Hematopoietic multipotent progenitor cell (in vitro differentiated cells): ENCODE measurements around the gene SPACA7.

DNA sequence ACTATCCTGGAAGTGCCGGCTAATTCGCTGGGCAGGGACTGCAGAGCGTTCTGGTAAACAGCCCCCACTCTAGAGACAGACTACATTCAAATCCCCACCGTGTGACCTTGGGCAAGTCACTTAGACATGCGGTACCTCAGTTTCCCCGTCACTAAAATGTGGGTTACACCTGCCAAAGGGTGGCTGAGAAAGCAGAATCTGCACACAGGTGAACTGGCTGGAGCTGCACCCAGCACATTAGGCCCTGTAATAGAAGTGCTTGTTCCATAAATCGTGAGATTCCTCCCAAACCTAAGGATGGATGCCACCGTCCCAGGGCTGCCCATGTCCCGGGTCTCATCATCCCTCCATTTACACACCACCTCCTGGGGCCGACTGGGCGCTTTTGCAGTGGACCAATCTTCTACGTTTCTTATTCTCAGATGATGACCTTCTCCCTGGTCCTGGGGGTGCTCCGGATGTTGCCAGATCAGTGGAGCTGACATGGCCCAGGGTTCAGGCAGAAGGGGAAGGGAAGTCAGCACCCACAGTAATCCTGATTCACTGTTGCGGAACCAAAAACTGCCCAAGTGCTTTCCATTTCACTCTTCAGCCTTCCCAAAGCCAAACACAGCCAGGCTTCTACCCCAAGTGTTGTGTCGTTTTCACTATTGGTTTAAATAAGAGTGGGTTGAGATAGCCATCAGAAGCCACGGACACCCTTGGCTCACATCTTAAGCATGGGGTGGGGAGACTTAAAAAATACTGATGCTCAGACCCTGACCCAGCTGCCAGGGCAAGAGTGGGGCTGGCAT, 29.9 kb downstream of the RAB20 start:
- CAGE, long polyA plus RNA, result no peak

- CAGE, long polyA plus RNA, result no peak
These were observed 25.3 kb downstream of the RAB20 start for GRCh38 chr13:110536037-110536843.

GRCh38 chr13:110549911-110550569, 11.5 kb downstream of the RAB20 start:
- CAGE, long polyA plus RNA, result no peak

- CAGE, long polyA plus RNA, result no peak
These were observed 592 bp downstream of the NAXD start for GRCh38 chr13:110615705-110616569.

GRCh38 chr13:110637483-110638051, 22.2 kb downstream of the NAXD start:
- CAGE, long polyA plus RNA, result no peak

DNA sequence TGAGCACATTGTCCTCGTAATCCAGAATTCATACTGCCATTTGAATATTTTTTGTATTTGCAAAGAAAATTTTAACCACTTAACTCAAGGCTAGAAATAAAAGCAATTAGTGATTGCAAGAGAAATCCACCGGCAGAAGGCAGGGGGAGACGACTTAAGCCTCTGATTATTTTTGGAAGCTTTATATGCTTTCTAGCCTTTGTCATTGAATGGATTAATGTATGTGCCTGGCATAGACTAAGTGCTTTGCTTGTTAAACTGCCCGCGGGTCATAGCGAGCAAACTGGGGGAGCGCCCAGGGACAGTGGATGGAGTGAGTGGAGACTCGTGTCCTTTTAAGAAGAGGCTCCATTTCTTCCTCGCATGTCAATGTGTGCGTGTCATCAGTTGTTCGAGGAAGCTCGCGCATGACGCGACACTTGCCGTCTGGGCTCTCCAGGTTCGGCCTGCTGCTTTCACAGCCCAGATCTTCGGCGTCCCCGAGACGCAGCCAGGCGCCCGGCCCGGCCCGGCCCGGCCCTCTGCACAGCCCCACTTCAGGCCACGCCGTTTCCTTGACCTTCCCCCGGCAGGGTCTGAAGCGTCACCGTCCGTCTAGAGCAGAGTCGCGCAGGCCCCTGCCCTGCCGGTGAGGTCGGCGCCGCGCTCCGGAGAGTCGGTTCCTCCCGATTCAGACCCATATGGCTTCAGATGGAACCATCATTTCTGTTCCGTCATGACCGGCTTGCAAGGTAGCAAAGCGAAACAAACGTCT, 791 bp upstream of the ARHGEF7 start:
- CAGE, long polyA plus RNA, result no peak

GRCh38 chr13:111189093-111189687, 74.1 kb downstream of the ARHGEF7 start:
- CAGE, long polyA plus RNA, result no peak

DNA sequence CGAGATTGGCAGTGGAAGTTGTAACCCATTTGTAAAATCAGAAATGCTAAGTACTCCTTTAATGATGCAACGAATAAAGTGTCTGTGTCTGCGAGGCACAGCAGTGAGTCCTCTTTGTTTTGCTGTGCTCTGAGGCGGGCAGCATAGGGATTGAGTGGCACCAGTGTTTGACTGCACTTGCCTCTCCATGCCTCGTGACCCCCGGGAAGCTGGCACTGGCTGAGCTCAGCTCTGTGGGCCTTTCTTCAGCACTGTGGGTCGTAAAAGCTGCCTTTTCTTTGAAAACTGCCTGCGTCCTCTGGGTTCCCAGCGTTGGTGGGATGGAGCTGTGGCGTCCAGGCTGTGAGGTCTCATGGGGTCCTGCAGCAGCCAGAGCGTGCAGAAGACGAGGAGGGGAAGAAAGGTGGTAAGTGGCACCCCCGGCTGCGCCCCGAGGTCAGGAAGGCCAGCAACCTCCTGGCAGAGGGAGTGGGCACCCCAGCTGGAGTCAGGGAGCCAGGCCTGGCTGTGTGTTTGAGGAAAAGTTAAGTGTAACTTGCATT, 79.4 kb upstream of the TEX29 start:
- CAGE, long polyA plus RNA, result no peak

DNA sequence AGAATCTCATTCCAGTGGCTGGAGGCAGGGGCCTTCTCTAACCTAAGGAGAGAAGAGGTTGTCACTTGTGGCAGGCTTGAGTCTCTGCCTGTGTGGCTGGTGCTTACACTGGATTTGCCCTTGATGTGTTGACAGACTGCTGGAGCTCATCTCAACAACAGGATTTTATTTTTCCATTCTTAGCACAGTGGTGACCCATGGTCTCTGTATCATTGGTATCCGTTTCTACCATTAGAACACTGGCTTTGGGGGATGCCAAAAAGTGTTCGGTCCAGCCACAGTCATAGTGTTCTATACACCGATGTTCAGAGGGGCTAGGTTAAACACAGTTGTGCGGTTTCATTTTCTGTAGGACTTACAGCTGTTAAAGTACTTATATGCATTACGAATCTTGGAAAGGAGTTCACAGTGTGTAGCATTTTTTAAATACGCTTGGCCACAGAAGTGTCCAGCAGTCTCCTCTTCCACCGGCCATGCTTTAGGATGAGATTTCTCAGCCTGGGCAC, 41.6 kb upstream of the TEX29 start:
- CAGE, long polyA plus RNA, result no peak

DNA sequence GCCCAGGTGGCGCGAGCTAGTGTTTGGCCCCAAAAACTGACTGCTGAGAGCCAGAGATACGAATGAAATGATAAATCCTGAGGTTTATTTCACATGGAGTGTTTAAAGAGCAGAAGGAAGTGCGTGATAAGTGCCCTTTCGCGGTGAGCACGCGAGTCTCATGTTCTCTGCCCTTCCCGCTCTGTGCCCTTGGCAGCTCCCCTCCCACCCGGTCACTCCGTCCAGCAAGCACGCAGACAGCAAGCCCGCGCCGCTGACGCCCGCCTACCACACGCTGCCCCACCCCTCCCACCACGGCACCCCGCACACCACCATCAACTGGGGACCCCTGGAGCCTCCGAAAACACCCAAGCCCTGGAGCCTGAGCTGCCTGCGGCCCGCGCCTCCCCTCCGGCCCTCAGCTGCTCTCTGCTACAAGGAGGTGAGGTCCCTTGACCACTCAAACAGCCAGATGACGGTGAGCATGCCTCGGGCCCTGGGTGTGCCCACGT, 37.5 kb upstream of the TEX29 start:
- CAGE, long polyA plus RNA, result no peak

- CAGE, long polyA plus RNA, result no peak
These were observed 222.8 kb upstream of the SOX1 start for GRCh38 chr13:111844288-111844430.

DNA sequence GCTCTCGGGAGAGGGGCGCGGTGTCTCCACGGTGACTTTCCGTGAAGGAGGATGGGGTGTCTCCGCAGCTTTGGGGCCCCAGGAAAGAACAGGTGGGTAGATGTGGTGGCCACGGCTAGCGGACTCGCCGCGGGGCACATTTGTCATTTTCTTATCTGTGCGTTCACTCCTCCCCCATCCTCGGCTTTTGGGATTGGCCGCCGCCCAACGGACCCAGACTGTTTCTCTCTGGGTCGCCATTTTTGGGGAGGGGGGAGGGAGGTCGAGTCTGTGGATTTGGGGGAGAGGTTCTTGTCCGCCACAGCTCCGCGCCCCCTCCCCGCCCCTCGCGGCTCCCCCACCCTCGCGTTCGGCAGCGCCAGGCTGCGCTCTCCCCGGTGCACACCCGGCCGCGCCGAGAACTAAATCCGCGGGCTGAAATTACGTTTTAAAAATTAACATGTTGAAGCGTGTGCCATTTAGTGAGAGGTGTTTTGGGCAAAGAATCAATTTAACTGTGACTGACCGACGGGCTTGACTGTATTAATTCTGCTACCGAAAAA, 9.8 kb upstream of the SOX1 start:
- CAGE, long polyA plus RNA, result no peak

DNA sequence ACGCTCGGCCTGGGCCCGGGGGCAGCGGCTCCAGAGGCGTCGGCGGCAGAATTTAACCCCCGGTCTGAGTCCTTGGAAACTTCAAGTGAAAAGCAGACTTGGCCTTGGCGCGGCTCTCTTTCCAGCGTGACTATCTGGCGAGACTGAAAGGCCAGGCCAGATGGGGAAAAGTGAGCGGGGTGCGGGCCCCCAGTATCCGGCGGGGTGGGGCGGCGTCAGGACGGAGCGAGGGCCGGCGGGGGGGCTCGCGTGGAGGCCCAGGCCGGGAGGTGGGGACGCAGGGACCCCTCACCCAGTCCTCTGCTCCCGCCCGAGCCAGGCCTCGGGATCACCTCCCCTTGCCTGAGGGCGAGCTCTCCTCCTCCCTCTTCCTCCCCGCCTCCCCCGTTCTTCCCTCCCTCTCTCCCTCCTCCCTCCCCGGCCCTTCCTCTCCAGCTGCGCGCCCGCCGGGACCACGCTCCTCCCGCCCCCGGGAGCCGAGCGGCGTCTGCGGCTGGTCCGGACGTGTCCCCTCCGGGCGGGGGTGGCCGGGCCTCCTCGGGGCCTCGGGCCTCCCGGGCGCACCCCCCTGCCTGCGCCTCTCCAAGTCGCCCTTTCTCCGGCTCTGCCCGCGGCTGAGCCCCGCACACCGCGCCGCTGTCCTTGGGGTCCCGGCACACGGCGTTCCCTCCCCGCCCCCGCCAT, 5.5 kb downstream of the SOX1 start:
- CAGE, long polyA plus RNA, result no peak

DNA sequence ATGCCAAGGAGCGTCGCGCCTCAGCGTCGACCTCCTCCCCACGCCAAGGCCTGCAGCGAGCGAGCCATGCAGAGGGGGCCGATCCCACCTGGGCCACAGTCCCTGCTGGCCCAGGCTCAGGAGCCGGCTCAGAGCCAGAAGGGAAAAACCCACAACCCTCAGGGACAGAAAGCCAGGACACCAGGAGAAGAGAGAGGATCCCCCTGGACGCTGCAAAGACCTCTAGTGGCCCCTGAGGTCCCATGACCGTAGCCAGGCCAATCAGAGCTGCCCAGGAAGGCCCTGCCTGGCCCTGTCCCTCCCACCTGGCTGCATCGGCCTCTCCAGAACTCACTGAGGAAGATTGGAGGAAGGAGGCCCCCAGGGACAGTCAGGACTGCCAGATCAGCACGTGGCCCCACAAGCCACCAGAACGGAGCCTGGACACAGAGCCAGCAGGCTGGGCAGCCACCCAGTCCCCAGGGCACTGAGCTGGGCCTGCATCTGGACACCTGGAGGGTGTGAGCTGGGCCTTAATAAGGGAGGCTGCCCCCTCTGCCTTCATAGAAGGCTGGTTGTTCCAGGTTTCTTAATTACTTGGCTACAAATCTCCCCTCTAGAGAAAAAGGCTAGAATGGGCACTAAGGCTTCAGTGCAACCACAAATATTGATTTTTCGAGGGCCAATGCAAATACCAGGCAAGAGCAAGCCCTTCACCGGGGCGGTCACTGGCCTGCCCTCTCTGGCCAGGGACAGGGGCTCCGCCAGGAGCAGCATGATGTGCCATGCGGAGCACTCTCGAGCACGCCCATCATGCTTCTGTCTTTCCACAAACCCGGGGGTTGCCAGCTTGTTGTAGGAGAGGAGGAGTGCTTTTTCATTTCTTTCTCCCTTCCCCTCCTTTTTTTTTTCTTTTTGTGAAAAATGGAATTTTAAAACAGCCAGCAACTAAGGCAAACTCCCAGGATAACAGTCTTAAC, 128.0 kb upstream of the SPACA7 start:
- CAGE, long polyA plus RNA, result no peak

GRCh38 chr13:112375937-112376651, at the start of gene SPACA7:
SPACA7 (plus strand) TSS chr13:112376355.
- CAGE, long polyA plus RNA, result no peak

DNA sequence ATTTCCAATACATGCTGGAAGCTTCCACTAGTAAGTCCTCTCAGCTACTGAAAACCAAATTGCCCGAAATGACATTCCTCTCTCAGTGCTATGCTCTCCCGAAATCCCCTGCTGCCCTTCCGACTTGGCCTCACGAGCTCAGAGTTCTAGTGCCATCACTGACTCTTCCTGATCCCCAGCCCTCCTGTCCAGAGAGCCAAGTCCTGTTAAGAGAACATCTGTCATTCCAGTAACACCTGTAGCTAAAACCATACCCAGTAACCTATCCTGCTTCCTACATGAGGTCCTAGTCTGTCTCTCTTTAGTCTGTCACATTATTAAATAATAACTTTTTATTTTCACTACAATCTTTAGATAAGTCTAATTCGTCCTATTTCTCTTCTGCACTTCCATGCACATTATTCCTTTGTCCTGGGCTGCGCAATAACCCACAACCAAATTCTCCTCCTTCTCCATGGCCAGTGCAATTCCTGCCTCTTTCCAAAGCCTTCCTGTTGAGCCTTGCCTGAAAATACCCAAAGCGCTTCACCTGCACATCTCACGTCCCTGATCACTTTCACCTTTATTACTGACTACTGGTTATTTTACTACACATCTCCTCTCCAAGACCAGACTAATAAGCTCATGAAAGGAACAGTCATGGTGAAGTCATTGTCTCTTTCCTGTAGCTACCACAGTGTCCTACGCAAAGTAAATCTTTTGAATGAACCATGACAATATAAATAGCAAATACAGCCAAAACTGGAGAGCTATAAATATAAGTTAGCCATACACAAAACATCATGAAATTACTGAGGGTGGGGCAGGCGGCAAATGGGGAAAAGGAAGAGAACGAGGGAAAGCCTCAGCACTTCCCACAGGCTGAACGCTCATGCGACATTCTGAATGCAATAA, 62.9 kb downstream of the TUBGCP3 start:
- CAGE, long polyA plus RNA, result no peak

GRCh38 chr13:112694048-112694581, 4.3 kb downstream of the ATP11A start:
- CAGE, long polyA plus RNA, result no peak

DNA sequence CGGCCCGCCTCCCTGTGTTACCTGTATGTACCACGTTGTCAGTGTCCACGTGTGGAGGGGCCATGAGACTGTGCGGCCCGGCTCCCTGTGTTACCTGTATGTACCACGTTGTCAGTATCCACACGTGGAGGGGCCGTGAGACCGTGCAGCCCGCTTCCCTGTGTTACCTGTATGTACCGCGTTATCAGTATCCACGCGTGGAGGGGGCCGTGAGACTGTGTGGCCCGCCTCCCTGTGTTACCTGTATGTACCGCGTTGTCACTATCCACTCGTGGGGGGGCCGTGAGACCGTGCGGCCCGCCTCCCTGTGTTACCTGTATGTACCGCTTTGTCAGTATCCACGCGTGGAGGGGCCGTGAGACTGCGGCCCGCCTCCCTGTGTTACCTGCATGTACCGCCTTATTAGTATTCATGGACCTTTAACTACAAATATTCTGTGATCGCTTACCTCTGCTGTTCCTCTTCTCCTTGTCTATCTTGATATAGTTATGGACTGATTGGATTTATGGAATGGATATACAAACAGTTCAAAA, 38.6 kb downstream of the ATP11A start:
- CAGE, long polyA plus RNA, result no peak

DNA sequence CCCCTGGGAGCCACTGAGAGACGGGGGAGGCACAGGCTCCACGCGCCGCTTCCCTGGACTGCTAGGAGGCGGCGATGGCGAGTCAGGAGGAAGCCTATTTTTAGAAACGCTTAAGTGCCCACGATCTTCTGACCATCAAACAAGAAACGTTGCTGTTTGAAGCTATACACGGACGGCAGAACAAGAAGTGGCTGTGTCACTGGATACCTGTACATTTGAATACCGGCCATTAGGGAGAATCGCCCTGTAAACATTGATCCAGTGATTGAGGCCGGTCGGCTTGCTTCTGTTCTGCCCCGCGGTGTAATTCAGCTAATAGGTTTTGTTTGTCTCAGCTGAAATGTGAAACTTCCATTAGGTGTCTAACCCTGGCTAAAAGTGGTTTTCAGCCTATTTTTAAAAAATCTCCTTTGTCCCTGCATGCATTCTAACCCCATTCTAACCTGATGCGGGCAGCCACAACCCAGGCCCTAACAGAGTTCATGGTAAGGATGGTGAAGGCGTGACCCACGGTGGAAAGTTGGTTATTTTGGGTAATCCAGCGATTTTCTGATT, 81.0 kb downstream of the ATP11A start:
- CAGE, long polyA plus RNA, result no peak

DNA sequence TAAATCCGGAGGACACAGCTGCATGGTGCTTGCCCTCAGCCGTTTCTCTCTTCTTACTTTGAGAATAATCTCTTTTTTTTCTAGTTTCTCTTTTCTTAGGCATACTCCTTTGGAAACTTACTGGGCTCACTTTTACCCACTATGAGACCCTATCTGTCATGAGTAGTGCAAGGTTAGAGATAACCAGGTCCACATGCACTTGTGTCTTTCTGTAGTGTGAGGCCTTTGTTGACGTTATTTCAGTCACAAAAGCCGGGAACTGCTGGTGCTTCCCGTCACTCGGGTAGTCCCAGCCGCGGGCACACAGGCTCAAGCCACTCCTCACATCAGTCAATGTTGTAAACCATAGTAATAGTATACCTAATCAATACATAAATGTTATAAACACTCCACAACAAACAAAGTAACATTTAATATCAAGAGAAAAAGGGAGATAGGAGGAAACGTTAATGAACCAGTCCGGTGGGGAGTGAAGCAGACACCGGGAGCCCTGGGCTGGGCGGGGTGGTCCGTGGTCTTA, 81.7 kb downstream of the ATP11A start:
- CAGE, long polyA plus RNA, result no peak